Bronchus fibroblast of lung (primary cell): ENCODE measurements around a stretch of chr5.

GRCh38 chr5:39447986-39448474 is 23.2 kb upstream of the DAB2 start:
- RAMPAGE, long total RNA = no peak

DNA sequence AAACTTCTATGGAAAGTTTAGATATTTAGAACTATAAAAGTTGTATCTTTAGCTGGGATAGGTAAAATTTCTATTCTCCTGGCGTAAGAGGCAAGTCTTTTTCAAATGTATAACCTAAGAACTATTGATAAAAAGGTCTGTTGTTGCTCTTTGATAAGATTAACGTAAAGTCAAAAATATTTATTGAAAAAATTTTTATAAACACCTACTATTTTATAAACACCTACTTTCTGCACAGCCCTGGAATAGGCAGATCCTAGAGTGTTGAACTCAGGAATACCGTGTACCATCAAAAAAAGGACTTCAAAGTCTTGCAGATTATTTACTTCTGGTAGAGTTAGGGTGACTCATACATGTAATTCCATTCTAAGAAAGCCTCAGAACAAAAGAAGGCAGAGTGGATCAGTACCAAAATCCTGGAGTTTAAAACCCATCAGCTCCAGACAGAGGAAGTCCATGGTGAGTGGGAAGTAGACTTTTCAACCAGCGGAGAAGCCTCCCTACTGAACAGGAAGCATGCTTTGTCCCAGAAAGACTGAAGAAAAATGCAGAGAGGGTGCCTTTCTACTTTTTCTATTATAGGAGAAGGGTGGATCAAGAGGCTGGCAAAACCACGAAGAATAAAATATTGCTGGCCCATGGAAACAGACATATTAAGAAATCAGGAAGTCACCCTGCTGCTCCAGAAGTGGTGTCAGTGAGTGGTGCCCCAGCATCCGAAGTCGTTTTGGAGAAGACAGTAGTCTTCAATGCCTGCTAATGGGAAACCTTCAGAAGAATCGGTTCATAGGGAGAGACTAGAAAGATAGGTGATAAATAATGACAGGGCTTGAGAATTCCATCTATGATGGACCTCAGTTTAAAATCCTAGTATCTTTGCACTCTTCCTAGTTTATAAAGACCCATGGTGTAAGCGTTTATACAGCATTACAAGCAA is 45.1 kb upstream of the DAB2 start:
- RAMPAGE, long total RNA = no peak

DNA sequence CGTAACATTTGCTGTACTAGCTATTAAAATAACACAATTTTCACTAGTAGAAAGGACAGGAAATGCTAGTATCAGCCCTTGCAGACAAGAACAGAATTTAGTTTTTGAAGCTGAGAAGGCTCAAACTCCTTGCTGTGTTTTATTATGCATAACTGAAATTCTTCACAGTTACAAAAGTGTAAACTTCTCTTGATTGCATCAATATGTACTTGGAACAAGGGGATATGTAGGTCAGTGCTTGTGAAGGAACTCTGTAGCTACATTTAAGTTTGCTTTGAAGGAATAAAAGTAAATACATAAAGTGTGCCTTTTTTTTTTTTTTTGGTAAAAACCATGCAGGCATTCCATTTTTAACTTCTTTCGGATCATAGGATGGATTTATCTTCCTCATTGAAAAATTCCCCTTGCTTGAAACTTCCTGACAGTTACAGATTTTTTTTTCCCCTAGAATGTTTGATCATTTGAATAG is 94.8 kb upstream of the DAB2 start:
- RAMPAGE, long total RNA = no peak

DNA sequence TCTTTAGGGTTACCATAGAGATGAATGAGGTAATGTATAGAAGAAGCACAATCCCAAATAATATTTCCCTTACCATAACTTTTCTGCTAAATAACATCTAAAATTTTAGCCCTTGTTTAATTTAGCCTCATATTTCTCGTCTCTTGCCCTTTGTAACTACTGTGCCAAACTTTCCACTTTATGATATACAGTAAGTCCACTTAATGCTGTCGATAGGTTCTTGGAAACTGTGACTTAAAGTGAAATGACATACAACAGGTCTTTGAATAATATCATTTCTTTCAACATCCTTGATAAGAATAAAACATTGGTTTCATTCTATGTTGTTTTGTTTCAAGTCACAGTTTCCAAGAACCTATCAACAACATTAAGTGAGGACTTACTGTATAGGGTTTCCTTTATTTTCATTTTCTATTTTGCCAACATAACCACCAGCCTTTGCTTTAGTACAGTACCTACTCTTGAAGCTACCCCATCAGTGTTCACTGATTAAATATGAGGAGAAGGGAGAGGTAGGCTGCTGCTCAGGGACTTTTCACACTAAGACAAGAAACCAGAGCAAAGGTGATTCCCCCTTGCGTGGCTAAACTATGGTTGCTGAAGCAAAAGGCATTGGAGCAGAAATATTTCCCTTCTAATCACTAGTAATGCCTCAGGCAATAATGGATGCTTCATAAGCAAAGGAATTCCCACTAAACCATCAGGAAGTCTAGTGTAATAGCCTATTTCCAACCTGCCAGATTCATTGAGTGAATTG is 295.6 kb upstream of the PTGER4 start:
- RAMPAGE, long total RNA = no peak

DNA sequence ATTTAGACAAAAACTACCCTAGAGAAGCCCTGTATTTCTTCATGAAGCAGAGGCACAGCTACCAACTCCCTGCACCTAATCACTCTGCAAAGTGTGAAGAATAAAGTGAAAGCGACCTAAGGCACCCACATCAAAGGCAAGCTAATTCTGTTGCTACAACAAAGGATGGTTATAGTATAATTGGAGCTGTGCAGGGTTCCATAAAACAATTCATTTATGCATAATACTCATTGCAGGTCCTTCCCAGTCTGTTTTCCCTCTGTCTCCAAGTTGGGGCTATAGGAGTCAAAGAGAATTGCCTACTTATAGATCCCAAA is 56.2 kb upstream of the PTGER4 start:
- RAMPAGE, long total RNA = no peak

GRCh38 chr5:40688107-40688314 is 8.3 kb downstream of the PTGER4 start:
- RAMPAGE, long total RNA = no peak

- RAMPAGE, long total RNA = no peak
Observed at GRCh38 chr5:40784185-40784664, 13.9 kb downstream of the PRKAA1 start.

GRCh38 chr5:40796196-40797293 is 1.6 kb downstream of the PRKAA1 start:
- RAMPAGE, long total RNA = no peak

DNA sequence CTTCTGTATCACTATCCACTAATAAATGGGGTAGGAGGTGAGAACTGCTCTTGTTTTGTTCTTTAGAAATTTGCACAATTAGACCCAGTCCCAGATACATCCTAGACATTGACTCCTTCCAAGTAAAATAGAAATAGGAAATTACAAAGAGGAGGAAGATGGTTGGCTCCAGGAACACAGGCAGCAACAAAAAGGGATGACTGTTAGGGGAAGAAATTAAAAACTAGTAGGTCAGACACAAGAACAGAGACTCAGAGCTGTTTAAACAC is 4.0 kb downstream of the PLCXD3 start:
- RAMPAGE, long total RNA = no peak

DNA sequence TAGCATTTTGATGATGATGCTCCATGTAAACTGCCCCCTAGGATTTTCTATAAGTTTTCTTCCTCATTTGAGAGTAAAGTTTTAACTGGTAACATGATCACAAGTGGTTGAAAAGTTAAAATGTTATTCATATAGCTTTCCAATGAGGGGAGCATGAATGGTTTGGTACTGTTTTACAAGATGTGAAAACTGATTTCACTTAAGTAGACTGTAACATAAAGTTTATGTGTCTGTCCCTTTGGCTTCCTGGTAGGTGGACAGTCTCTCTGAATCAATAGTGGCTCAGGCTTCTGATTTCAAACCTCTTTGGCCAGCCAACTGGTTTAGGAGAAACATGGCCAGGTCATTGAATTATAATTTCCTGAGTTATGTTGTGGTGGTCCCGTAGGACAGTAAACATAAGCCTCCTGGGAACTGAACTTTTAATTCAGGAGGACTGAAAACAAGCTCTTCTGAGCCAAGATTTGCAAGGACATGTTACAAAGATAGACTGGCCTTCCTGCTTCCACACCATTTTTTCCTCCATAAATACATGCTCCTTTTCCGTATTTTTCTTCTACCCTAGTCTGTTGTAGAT is 128.6 kb downstream of the GHR start:
- RAMPAGE, long total RNA = no peak

- RAMPAGE, long total RNA = no peak
Observed at GRCh38 chr5:42586508-42587022, 163.3 kb downstream of the GHR start.

- RAMPAGE, long total RNA = no peak
Observed at GRCh38 chr5:42587597-42588070, 164.4 kb downstream of the GHR start.

GRCh38 chr5:42605413-42605985 is 151.1 kb upstream of the CCDC152 start:
- RAMPAGE, long total RNA = no peak

DNA sequence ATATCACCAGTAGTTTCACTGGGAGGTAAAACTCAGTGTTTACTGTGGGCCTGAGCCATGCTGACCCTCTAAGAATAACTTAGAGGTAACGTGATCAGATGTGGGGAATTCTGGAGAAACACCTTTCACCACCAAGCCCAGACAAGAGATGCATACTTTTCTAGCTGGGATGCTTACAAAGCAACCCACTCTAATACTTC is 129.9 kb upstream of the CCDC152 start:
- RAMPAGE, long total RNA = no peak

GRCh38 chr5:42798036-42798711 is 13.5 kb downstream of the SELENOP start:
- RAMPAGE, long total RNA = no peak

- RAMPAGE, long total RNA = no peak
Observed at GRCh38 chr5:42819356-42819861, 7.7 kb upstream of the SELENOP start.

DNA sequence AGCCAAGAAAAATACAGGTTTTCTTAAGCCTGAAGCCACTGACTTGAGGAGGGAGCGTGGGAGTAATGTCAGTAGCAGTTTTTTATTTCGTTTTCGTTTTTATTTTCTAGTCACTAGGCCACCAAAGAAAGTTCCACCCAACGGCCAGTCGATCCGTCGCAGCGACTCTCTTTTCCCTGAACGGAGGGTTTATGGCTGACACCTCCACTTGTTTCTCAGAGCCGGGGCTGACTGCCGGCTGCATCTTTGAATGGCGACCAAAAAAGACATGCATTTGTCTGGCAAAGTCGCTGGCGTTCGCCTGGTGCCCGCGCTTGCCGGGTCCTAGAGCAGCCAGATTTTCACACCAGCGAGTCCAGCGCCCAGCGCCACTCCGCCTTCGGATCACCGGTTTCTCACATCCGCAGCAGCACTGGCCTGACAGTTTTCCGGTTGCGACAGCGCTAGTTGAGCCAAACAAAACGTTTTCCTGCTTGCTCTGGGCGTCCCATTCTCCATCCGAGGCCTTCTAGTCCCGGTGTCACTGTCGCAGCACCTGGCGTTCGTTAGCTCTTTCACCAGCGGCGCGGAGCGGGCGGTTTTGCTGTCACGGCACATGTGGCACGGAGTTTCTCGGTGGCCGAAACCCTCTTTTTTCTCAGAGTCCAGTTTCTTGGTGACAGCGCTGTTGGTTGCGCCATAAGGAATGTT is 48.2 kb downstream of the ANXA2R start:
- RAMPAGE, long total RNA = no peak

GRCh38 chr5:43000130-43000916 is 39.8 kb downstream of the ANXA2R start:
- RAMPAGE, long total RNA = no peak

- RAMPAGE, long total RNA = no peak
Observed at GRCh38 chr5:43287607-43288845, 25.2 kb downstream of the HMGCS1 start.

DNA sequence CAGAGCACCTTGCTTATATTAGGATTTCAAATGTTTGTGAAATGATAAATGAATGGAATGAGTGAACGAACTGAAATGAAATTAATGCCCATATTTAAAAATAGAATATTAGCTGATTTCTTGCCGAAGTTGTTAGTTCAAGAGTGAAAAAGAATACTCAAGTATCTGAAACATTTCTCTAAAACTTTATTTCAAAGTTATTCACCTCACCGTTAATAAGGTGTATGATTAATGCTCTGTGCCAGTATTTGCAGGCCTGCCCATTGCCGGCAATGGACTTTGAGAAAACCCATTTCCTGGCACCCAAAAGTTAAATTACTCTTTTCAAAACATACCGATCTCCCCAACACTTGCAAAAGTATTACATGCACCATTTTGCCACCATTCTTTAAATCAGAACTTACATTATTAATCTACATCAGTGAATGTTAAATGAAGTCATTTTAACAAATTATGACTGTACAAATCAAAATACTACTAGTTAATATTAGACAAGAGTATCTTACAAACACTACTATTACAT is 23.9 kb downstream of the HMGCS1 start:
- RAMPAGE, long total RNA = no peak